A172 (cell line): ENCODE results near the gene SNX8.

DNA sequence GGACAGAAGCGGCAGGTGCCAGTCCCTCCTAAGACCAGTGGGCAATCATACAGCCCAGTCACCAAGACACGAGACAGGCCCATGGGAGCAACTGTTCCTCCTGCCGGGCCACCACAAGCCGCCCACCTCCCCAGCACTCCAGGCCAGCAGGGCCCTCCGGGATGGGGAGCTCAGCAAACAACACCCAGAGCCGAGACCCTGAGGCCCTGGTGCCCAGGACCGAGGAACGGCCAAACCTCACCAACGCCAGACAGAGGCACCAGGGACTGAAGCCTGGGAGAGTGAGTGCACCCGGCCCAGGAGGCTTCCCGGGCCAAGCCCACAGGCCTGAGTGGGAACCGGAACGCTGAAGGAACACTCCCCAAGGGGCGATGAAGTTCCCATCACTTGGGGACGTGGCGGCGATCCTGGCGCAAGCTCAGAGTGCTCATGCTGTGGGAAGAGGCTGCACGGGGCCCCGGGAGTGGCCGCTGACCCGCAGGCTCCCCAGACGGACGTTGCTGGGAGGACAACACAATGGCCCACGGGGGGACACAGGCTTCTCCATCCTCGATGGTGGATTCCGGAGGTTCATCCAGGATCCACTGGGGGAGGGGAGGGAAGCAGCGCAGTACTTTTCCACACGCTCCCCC is 15.0 kb downstream of the C7orf50 start:
- RAMPAGE, long total RNA: no peak

DNA sequence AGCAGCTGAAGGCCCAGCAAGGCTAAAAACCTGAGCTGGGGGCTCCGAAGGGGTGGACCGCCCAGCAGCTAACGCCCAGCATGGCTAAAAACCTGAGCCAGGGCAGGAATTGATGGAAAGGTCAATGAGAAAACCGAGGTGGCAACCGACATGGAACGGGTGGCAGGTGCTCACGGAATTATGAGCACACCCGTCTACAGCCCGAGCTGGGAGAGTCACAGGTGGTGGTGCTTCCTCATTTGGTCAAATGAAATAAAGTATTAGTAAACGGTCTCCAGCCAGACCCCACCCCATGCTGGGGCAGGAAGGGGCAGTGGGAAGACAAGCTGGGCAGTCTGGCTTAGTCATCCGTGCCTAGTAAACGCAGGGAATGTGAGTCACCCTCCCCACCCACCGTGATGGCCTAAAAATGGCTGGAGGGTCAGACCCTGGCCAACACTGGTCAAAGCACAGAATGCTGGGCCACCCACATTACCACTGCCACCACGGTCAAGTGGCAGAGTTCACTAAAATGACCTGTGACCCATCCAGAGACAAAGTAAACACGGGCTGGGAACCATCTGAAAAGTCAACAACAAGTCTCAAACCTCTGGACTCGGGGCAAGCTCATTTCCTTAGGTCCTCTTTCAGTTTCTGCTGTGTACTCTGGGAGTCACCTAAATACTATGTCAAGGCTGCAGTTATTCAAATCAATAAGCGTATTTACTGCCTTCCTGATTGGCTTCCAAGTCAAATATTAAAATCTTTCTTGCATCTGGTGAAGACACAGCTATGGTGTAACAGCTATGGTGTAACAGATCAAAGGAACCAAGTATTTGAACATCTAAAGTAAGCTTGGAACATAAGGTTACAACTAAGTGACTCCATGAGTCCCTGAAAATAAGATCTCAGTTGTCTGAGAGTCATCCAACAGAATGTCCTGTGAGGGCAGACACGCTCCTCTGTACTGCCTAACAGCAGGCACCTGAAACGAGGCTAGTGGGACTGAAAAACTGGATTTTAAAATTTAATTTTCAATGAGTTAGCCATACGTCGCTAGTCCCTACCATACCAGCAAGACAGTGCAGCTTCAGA is 3.1 kb downstream of the ZFAND2A start:
- RAMPAGE, long total RNA: no peak

DNA sequence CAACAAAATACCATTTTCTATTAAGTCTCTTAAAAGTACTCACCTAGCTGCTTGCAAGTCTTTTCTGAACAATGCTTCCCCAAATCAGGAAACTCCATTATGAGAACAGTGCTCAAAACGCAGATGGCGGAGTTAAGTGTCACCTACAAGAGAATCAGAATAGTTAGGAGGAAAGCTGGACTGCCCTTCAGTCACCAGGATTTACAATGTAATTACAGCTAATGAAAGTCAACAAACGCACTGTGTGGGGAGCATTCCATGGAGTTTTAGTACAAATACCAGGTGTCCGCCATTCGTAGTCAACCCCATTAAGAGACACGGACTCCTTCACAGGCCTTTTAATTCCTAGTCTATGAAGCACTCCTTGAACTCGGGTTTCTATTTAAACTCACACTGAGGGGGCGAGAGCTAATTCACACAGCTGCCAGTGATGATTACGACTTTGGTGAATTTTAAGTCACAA is 1.9 kb downstream of the ZFAND2A start:
- RAMPAGE, long total RNA: no peak

DNA sequence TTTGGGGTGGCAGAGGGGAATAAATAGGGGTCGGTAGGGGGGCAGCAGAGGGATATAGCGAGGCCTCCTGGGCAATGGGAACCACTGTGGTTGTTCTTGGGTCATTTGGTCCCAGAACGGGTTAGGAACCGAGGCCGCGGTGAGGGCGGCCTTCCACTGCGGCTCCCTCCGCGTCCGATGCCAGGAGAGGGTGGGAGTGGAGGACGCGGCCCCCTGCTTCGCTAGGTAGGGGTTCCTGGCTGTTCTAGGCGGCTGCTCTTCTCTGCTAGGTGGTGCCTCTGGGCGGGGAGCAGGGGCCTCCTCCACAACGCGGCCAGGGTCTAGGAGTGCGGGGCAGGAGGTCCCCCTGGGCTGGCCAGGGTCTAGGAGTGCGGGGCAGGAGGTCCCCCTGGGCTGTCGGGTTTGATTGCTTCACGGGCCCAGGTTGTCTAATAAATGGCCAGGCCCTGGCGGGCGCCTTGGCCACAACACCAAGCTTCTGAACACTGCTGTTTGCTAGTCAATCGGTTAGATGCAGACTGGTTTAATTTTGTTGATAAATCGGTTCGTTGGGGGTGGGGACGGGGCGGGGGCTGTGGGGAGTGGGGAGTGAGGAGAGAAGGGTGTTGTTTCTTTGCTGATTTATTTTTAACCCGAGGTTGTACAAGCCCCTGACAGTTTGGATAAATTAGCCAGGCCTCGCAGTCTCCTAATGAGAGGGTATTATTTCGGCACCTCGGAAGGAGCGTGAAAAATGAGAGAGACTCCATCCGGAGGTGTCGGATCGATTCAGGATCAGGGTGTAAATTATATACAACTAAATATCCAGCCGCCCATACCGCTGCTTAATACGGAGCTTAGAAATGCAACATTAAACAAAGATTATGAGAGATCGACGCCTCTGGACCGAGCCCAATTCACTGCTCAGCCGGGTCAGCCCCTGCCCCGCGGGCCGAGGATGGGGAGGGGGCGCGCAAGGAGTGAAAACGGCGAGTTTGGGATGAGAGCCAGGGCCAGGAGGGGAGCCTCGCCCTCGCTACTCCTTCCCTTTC is 7.7 kb downstream of the UNCX start:
- RAMPAGE, long total RNA: no peak

- RAMPAGE, long total RNA: no peak
These were observed 30.7 kb downstream of the UNCX start for GRCh38 chr7:1263350-1263709.

DNA sequence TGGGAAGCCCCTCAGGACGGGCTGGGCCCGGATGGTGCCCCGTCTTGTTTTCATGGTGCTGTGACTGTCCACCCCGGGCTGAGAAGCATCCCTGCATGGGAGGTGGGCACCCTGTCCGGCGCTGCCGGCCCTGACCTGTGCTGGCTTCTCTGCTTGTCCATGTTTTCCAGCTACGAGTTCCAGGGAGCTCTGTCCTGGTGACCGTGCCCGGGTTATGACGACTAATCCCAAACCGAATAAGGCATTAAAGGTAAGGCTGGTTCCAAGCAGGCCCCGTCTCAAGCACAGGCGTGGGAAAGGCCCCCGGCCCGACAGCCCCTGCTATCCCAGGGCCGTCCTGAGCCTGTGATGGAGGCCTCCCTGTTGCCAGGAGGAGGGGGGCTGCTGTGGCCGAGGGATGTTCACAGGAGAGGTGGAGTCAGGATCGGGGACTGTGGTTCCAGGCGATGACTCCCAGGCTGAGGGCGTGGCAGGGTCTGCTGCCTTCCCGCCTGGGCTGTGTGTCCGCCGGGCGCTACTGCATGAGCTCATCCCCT is 8.5 kb downstream of the MAFK start:
- RAMPAGE, long total RNA: no peak

DNA sequence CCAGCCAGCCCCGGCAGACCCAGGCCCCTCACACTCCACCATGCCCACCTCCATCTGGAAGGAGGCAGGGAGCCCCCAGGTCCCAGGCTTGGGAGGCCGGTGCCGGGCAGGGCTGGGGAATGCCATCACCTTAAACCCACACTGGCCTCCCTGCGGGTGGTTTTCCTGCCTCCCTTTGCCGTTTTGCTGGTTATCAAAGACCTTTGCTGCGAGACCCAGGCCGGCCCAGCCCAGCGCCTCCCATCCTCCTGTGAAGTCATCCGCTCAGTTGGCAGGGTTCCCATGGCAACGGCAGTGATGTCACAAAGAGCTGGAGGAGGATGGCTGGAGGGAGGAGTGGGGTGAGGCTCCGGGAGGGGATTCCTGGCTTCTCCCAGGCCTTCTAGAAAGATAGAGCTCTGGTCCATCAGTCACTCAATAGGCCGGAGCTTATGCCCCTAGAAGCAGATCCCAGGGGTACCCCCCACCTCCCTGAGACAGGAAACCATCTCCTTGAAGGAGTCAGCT is 24.1 kb downstream of the ELFN1 start:
- RAMPAGE, long total RNA: no peak

GRCh38 chr7:1850519-1851093 is 180.5 kb downstream of the ELFN1 start:
- RAMPAGE, long total RNA: no peak

- RAMPAGE, long total RNA: no peak
These were observed 192.3 kb downstream of the ELFN1 start for GRCh38 chr7:1862191-1863000.

GRCh38 chr7:1925441-1926290 is 255.6 kb downstream of the ELFN1 start:
- RAMPAGE, long total RNA: no peak

- RAMPAGE, long total RNA: no peak
These were observed 246.3 kb downstream of the MAD1L1 start for GRCh38 chr7:1986326-1987051.

- RAMPAGE, long total RNA: no peak
These were observed 150.5 kb downstream of the MAD1L1 start for GRCh38 chr7:2082124-2082761.

DNA sequence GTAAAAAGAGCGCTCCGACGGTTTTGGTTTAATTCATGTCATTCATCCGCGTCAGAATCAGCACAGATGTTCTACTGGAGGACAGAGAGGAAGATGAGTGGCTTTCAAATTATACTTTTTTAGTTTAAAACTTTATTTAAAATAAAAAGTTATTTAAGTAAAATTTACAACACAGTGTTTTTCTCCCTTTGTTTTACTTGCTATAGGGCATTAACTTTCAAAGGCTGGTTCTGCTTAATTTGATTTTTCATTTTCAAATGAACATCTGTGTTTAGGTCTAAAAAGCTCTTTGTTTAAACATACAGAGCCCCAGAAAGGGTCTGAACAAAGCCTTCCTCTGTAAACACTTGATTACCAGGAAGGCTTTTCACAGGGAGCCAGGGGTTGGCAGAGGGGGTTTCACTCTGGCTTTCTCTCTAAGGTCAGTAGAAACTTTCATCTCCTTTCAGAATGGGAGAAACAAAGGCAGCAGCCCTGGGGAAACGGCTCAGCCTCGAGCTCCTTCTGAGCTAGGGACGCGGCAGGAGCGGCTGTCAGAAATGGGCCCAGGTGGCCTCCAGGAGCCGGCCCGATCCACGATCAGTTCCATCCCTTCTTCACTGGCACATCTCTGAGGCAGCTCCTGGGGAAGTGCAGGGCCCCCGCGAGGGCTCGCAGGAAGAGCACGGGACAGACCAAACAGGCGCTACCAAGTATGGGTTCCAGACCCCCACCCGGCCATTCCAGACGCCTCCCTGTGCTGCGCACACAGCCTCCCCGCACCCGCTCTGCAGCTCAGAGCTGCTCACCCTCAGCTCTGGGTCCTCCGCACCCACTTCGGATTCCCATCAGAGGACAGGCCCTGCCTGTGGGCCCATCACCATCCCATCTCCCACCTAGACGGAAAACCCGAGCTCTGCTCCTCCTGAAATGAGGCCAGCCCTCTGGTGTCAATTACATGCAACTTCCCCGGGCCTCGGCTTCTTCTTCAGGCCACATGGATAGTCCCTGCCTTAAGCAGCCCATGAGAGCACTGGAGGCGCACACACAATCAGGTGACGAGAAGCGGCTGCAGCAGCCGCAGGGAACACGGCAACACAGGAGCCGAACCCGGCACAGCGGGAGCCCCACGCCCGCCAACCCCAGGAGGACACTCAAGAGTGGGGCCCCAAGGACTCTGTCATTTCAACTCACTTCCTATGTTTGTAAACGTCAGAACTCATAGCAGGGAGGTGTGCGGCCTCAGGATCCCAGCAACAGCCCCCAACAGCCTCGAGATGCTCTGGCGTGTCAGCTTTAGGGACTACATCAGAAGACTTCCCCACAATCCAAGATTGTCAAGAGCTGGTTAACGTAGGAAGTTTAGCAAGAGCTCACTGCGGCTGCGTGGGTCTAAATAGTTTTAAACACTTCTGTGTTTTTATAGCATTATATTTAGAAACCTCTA is 123.9 kb downstream of the MAD1L1 start:
- RAMPAGE, long total RNA: no peak

GRCh38 chr7:2172219-2172757 is 60.5 kb downstream of the MAD1L1 start:
- RAMPAGE, long total RNA: no peak

GRCh38 chr7:2234755-2235474 is 2.2 kb upstream of the MAD1L1 start:
- RAMPAGE, long total RNA: no peak

DNA sequence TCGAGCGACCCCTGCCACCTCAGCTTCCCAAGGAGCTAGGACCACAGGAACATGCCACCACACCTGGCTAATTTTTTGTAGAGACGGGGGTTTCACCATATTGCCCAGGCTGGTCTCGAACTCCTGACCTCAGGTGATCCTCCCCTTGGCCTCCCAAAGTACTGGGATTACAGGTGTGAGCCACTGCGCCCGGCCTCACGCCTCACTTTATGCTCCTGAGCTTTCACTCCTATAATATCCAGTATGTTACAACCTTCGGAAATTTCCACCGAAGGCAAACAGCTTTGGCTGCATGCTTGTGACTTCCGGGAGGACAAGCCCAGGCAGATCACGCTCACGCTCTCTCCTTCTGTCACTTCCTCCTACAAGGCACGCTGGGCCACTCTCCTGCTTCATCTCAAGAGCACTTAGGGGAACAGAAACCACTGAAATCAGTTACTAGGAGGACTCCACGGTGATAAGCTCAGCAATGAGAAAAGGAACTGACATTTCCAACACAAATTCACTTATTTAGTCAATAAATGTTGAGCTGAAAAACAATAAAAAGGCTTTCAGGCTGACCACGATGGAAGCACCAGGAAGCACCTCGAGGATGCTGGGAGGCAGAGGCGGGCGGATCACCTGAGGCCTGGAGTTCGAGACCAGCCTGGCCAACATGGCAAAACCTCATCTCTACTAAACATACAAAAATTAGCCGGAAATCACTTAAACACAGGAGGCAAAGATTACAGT is 4.5 kb upstream of the MAD1L1 start:
- RAMPAGE, long total RNA: no peak

DNA sequence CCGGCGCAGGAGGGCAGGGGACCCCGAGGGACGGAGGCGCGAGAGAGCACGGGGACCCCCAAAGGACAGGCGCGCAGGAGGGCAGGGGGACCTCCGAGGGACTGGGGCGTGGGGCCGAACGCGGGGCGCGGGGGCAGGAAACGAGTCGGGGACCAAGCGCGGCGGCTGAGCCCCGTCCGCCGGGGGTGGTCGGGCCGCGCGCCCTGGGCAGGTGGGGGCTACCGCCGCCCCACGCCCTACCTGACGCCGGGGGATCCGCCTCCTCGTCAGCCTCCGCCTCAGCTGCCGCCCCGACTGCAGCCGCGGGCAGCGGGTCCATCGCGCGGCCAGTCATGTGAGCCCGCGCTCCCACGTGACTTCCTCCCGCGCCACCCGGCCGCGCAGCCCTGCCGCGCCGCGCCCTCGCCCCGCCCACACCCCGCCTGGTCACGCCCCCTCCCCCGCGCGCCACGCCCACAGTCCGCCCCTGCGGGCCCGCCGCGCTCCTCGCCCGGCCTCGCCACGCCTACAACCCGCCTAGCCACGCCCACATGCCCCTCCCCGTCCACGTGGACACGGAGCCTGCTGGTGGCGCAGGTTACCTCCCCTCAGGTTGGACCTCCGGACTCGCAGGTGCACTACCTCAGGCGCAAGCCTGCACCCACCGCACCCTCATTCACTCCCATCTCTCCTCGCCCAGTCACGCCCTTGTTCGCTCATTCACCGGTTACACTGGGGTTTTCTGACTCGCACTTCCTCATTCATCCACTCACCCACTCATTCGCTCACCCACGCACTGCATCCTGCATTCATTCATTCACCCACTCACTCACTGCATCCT is at the start of gene SNX8:
TSS of gene SNX8 (minus strand) at position 354 of the 820 bp plus-strand sequence.
- RAMPAGE, long total RNA: no peak

GRCh38 chr7:2364153-2364609 is 9.6 kb downstream of the EIF3B start:
- RAMPAGE, long total RNA: no peak

GRCh38 chr7:2372483-2372947 is 17.9 kb downstream of the EIF3B start:
- RAMPAGE, long total RNA: no peak

- RAMPAGE, long total RNA: no peak
These were observed 616 bp downstream of the CHST12 start for GRCh38 chr7:2403732-2404721.